Mesothelial cell of epicardium (in vitro differentiated cells): ENCODE measurements around a stretch of chr1.

DNA sequence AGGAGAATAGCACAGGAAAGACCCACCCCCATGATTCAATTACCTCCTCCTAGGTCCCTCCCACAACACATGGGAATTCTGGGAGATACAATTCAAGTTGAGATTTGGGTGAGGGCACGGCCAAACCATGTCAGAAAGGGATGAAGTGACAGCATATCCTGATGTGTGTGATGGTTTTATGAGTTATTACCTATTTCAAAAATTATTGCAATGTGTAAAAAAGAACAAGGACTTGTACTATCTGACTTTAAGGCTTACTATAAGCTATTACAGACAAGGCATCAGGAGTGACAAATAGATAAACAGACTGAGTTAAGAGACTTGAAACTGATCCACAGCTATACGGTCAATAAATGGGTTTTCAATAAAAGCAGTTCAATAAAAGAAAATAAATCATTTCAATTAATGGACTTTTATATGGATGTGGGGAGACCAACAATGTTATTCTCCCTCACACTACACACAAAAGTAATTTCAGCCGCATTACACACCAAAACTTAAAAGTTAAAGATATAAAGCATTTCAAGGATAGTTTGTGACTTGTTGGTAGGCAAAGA is 97.3 kb downstream of the NECAP2 start:
- PRO-cap: no peak

GRCh38 chr1:16612288-16612885 is 171.9 kb downstream of the NECAP2 start:
- PRO-cap: no peak

- PRO-cap: unidirectional peak, minus-strand start at chr1:16678347
These were observed 237.5 kb downstream of the NECAP2 start for GRCh38 chr1:16677844-16678607.

DNA sequence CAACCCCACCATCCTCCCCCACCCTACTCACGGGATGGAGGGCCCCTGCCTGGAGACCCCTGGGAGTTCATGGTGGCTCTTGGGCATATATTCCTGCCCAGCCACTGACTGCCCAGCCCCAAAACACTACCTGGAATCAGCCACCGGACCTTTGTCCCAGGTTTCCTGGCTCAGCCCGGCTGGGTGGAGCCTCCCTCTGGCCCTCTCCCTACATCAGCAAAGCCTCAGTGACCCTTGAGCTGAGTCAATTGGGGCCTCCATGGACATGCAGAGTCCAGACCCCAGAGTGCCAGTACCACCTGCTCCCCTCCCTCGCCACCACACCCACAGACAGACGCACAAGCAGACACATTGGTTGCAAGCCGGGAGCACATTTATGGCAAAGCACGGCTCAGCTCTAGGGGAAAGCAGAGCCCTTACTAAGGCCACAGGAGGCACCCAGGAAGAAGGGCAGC is 224.6 kb upstream of the CROCC start:
- PRO-cap: no peak

GRCh38 chr1:16984663-16985111 is 4.3 kb upstream of the MFAP2 start:
- PRO-cap: no peak

GRCh38 chr1:16985907-16987053 is 5.9 kb upstream of the MFAP2 start:
- PRO-cap: no peak

DNA sequence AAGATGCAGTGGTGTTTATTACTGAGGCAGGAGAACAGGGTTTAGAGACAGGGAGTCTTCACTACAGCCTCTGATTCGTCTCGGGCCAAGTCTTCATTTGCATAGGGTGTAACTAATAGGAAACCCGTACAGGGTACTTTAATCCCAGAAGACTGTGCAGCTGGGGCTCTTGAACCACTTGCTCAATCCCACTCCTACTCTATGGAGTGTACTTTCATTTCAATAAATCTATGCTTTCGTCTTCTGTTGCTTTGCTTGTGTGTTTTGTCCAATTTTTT is 8.2 kb downstream of the SDHB start:
- PRO-cap: no peak

GRCh38 chr1:17052061-17052390 is 1.8 kb downstream of the SDHB start:
- PRO-cap: no peak

DNA sequence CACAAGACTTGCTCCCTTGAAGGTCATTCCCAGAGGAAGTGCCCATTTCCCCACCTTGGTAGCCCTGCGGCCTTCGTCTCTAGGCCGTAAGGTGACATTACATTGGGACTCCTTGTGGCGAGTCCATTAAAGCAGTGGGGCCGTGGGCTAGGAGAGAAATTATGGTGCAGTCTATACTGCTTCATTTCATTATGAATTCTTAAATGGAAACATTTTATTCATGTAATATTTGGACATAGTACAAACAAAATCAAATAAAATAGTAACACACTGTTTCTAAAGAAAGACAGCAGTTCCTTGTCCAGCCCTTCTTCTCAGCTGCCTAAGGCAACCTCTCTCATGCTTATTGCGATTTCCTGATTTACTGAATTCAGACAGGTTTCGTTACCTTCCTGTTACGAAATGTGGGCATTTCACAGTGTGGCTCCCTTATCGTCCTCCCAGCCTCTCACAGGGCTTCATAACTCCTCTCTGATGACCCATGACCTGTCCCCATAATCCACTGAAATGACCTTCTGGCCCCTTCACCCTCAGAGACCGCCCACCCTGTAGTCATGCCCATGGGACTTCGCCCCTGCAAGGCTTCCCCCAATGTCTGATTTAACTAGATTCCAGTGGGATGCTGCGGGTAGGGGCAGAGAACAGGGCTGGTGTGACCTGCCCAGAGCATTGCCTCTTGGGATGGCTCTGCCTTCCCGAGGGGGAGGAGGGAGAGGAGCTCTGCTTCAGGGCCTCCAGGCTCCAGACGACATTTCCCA is 20.8 kb downstream of the PADI2 start:
- PRO-cap: no peak

- PRO-cap: no peak
These were observed 11.3 kb downstream of the PADI1 start for GRCh38 chr1:17216252-17216584.

GRCh38 chr1:17228968-17229893 is 19.7 kb upstream of the PADI3 start:
- PRO-cap: no peak

DNA sequence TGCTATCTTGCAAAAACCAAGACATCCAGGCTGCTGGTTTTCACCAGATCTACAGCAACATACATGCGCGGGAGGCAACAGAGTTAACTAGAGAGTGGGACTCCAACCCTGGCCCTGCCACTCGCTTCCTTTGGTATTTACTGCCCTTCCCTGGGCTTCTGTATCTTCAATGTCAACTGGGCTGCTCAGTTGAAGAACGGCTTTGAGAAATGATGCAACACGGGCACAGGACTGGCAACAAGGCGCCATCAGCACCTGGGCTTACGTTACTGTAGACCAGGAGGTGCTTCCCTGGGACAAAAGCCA is 11.6 kb downstream of the RCC2 start:
- PRO-cap: no peak

DNA sequence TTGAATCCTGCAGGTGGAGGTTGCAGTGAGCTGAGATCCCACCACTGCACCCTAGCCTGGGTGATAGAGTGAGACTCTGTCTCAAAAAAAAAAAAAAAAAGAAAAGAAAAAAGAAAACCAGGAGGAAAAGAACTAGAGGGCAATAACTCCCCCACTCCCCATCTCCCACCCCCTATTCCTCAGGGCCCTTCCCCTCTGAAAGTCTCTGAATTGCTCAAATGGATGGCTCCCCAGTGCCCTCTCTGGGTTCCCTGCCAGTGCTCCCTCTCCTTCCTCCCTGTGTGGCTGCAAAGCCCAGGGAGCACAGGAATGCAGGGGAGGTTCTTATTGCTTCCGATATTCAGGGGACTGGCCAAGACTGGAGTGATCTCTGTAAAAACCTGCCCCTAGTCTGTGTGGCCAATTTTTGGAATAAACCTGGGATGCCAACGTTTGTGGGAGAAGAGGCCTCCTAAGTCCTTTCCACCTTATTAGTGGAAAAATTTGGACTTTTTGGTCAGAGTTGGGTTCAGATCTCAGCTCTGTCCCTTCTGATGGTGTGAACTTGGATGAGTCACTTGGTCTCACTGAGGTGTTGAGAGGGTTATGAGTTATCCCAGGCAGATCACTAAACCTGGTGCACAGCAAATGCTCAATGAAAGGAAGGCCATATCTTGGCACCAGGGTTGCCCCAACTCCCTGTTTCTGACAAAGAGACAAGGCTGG is 13.4 kb upstream of the ARHGEF10L start:
- PRO-cap: no peak

DNA sequence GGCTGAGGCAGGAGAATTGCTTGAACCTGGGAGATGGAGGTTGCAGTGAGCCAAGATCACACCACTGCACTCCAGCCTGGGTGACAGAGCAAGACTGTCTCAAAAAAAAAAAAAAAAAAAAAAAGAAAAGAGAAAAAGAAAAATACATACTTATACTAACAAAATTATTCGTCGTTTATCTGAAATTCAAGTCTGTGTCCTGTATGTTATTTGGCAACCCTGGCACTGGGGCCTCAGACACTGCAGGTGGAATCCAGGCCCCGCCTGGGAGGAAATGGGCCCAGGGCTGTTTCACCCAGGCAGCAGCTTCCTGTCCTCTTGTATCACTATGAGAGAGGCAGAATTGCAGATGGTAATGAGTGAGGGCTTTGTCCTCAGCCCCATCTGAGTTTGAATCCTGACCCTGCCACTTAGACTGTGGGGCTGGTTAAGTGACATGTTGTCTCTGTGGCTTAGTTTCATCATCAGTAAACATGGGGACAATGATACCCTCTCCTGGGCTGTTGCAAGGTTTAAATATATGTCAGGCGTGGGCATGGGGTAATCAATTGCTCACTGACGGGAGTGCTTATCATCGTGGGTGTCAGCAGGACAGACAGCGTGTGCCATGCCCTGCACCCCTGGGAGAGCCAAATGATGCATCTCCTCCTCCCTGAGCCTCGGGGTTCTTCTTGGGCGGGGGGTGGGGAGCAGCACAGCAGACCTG is 41.9 kb downstream of the ARHGEF10L start:
- PRO-cap: no peak

- PRO-cap: no peak
These were observed 52.6 kb downstream of the ARHGEF10L start for GRCh38 chr1:17591829-17592708.

- PRO-cap: no peak
These were observed 91.5 kb downstream of the ARHGEF10L start for GRCh38 chr1:17630955-17631366.

- PRO-cap: no peak
These were observed 77.1 kb upstream of the ACTL8 start for GRCh38 chr1:17677901-17678555.

DNA sequence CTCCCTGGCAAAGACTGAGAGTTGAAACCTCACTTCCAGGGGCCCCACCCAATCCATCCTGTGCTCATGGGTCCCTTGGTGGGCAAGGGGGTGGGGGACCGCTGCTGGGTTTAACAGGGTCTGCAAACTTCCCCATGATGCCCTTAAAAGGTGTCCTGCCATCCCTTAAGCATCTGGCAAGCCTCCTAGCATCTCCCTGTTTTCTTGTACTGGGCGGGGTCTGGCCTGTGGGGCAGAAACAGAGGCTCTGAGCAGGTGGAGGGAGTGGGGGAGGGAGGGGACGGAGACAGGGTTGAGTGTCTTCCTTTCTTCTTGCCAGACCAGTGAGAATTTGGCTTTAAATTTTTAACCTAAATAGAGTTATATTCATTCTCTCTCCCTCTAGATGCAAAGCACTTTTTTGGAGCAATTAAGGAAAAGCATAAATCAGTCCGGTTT is 25.1 kb downstream of the IGSF21 start:
- PRO-cap: no peak

DNA sequence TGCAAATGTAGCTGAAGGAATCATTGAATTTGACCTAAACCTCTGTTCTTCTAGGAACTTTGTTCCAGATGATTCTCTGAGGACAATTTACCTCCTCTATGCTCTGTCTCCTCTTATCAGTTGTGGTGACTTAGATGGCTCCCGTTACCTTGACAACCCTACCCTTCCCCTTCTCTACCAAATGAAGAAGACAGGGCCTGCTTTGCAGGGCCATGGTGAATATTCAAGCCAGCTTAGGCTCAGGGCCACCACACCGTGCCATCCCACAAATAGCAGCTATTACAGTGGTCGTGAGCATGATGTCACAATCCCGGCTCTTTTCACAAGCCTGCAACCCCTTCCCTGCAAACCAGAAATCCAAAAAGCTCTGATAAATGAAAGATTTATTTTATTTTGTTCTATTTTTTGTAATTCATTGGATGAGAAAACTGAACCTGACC is 157.1 kb downstream of the IGSF21 start:
- PRO-cap: no peak

GRCh38 chr1:18705270-18705501 is 74.5 kb downstream of the PAX7 start:
- PRO-cap: no peak